Cardiac septum (tissue), 1 donor: ENCODE data around the genes NSUN3 and LNP1.

DNA sequence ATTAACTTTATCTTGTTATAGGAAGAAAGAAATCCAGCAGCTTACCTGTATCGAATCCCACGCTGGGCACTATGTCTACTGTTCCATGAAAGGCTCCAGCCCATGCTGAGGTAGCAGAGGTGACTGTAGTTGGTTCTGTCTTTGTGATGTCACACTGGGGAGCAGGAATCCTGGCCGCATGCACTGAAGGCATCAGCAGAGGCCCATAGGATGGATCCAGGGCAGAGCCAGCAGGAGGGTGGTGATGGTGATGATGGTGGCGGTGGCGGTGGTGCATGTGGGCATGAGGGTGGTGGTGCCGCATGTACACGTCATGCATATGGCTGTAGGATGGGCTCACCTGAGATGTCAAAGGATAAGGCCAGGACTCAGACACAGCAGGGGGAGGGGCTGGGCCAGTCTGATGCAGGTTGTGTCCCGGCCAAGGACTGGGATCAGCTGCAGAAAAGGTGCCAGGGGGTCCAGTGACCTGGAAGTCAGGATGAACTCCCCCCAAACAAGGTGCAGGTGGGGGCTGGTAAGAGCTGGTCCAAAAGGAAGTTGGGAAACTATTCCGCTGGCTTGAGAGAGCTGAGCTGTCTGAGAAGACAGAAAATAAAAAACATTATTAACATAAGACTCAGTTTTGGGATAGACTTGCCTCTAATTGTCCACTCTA lies 22.3 kb downstream of the VGLL3 start:
- PRO-cap: no peak

DNA sequence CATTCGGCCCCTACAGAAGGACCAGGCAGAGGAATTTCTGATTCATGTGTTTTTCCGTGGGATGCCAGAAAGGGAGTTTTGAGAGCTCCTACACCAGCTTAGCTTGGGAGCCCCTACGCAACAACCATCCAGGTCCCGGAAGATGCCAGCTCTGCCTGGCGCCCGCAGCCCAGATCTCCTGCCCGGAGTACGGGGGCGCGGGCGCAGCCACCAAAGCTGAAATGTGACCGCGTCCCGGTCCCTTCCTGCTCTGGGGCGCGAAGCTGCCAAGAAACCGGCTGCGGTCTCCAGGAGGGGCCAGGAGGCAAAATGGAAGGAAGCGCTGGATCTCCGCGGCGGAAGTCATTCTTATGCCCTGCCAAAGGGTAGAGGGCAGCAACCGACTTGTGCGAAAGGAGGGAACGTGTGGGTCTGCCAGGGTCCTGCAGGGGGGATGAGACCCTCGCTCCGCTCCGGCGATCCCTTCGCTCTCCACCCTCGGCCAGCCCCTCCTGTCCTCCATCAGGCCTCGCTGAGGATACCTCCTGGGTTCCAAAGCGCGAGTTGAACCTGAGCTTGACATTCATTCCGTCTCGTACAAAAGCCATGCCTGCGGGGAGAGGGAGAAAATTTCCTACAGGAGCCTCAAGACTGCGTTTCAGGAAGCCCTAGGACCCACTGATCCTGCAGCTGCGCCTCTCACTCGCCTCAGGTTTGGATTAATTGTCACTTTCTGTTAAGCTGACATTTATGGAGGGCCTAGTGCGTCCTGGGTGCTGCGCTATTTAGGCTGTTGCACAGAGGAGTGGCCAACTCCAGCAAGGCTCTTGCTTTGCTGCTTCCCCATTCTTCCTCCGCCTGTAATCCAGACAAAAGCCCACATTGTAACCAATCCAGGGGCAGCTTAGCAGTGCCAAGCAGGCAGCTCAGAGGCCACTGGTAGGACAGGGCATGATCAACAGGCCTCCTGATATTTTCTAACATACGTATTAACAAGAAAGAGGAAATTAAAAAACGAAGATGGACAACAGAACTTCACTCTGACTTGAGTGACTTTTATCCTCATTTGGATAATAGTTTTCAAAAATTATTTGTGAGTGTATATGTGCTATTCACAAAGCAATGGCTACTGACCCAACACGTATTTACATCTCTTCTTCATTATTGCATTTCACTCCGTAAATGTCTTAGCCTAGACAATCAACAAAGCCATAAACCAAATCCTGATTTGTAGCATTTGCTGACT lies 98.4 kb upstream of the VGLL3 start:
- PRO-cap: bidirectional peak, plus-strand start at position 870 of the sequence, minus-strand start at position 786 of the sequence

- PRO-cap: unidirectional peak, plus-strand start at chr3:88099626
Measured at GRCh38 chr3:88099326-88099872, 40.3 kb downstream of the ZNF654 start.

DNA sequence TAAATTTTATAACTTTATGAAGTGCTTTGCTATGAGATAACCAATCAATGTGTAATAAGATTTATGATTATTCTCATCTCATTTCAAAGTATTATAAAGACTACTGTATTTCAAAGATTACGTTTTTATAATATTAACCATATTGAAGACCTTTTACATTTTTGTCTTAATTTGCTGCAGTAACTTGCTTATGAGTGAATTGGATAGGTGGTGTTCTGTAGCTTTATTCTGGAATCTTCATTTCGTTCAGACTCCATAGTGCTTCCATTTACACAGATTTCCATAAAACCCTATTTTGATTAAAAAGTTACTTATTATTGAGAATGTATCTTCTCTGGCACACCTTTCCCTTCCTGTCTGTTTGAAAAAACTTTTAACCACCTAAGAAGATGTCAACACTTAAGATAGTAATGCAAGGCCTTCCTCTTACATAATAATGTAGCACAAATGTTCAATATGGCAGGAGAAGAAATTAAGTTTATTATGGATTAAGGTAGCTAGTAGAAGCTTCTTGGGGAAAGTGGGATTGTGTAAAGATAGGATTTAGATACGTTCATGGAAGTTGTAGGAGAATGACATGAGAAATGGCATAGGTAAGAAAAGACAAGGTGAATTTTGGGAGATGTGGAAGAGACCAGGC lies 28.0 kb upstream of the C3orf38 start:
- PRO-cap: no peak

DNA sequence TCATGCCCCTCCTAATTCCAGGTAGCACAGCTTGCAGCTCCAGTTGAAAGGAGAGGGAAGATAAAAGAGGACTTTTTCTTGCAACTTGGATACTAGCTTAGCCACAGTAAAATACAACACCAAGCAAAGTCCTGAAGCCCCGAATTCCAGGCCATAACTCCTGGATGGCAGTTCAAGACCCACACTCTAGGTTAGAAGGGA lies 332.7 kb upstream of the EPHA3 start:
- PRO-cap: no peak

DNA sequence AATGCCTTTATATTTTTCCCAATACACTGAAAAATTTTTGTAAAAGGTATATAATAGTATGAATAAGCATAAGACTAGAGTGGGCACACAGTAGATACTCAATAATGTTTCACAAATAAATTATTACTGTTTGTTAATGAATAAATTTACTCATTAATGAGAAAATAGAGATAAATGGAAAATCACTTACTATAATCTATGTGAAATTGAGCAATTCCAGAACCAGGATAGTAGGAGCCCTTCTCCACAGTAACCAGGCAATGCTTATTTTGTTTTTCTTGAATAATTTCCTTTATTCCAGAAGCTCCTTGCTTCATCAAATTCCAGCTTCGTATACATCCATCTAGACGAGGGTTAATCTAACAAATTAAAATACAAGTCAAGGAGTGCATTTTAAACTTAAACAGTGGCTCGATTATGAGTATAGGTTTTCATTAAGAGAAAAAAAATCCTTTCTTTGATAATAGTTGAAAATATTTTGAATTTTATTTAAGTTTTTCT lies 89.1 kb downstream of the PROS1 start:
- PRO-cap: no peak

DNA sequence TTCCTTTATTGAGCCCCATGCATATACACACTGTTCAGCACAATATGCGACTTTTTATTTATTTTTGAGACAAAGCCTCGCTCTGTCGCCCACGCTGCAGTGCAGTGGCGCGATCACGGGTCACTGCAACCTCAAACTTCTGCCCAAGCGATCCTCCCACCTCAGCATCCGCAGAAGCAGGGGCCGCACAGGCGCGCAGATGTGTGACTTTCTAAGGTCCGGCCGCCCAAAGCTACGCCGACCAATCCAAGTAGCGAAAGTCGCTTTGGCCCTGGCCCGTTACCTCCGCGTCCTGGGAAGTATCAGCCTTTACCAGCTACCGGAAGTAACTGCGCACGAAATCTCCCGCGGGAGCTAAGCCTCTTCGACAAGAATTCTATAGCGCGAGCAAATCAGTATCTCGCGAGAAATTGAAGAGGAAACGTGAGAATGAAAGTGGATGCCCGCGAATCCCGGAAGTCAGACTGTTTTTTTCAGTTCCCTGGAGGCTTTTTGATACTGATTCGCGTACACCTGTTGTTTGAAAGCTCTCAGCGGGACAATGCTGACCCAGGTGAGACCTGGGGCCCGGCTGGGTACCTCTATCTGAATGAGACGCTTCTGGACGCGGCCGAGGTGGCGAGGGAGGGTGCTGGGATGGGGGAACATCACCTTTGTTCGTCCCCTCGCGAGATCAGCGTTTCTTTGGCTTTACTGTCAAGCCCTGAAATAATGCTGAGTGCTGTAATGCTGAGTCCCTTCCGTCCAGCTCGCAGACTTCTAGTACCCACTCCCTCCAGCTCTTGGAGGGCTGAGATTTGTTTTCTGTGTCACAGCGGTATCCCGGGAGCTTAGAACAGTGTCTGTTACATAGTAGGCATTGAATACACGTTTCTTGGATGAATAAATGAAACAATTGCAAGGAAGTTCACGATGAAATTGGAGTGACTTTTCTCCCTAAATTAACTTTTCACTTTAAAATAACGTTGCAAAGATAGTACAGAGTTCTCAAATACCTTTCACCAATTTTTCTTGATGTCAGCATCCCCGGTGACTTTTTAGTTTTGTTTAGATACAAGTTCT lies at the start of gene NSUN3:
NSUN3 (plus strand) TSS at position 476 of the 1,062 bp plus-strand sequence.
- PRO-cap: bidirectional peak, plus-strand start at position 476 of the sequence, minus-strand start at position 331 of the sequence; unidirectional peak, plus-strand start at position 734 of the sequence

DNA sequence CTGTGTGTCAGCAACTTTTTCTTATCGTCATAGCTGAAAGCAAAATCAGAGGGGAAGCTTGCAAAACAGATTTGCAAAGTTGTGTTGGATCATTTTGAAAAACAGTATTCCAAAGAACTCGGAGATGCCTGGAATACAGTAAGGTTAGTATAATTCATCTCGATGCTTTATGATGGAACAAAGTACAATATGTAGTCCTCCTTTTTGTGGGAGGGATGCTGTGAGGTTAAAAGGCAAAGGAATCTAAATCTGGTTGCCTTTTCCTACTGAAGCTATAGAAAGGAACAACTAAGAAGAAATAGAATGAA lies 1.5 kb downstream of the NSUN3 start:
- PRO-cap: no peak

DNA sequence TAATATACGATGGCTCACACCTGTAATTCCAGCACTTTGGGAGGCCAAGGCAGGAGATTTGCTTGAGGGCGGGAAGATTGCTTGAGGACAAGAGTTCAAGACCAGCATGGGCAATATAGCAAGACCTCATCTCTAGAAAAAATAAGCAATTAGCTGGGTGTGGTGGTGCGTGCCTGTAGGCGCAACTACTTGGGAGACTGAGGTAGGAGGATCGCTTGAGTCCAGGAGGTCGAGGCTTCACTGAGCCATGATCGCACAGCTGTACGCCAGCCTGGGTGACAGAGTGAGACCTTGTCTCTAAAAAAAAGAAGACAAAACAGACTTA lies 7.3 kb downstream of the NSUN3 start:
- PRO-cap: no peak

GRCh38 chr3:94648707-94649175 lies 585.9 kb downstream of the NSUN3 start:
- PRO-cap: no peak

DNA sequence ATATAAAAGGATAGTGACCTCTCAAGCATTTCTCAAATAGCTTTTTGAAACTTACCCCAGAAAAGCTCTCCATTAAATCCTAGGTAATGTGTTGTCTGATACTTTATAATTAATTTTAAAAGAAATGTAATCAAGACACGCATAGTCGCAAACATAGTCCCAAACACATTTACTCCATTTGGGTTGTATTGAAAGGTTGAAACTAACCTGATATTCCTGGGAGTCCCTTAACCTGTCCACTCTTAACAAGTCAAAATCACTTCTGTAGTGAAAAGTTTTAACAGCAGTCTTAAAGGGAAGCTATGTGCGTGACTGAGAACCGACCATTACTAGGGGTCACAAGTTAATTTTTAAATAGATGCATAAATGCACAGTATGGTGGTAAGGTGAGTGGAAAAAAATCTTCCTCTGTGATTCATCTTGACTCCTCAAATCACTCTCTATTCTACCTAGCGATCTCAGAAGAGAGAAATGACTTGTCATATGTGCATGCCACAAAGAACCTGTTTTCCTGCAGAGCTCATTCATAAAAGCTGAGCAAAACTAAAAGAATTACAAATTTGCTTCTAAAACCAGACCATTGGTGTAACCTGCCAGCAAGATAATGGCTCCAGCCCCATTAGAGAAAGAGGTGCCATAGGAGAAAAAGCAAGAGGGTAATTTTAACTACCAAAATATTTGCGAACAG lies 4.7 kb downstream of the GPR15 start:
- PRO-cap: no peak

- PRO-cap: no peak
Measured at GRCh38 chr3:98612424-98613639, 19.4 kb upstream of the CPOX start.

DNA sequence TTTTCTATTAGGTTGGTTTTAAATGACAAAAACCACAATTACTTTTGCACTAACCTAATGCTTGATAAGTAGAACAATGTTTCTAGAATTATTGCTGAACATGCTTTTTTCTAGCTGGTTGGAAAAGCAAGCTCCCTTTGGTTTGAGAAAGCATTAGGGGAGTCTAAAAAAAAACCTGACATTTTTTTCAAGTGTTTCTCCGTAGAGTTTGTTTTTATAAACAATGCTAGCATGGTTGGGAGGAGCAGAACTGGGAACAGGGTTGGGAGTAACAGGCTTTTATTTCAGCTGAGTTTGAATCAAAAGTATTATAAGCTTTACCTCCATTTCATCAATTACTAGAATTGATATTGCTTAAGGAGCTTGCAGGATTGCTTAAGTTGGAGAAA lies 1.0 kb downstream of the ST3GAL6 start:
- PRO-cap: no peak

- PRO-cap: no peak
Measured at GRCh38 chr3:98770118-98770978, 7.2 kb downstream of the ST3GAL6 start.

GRCh38 chr3:98811156-98811454 lies 48.0 kb downstream of the ST3GAL6 start:
- PRO-cap: no peak

- PRO-cap: no peak
Measured at GRCh38 chr3:98872079-98872449, 29.4 kb downstream of the DCBLD2 start.

DNA sequence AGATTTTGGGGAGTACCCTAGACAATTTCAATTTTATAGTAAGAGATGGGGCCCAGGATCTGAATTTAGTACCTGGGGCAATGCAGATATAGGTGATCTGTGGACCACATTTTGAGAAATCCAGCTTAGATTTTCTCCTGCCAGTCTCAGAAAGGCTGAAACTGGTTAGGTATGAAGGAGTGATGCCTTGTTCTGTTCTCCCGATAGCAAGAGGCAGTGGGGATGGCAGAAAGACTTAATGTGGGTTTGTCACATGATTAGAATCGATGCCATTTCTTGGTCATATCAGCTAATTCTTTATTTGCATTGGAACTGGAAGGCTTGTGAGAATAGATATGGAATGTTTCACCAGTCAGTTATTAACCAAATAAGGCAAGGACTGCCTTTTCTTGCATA lies 33.9 kb downstream of the FILIP1L start:
- PRO-cap: no peak

GRCh38 chr3:100330085-100330586 lies 4.4 kb upstream of the NIT2 start:
- PRO-cap: no peak

- PRO-cap: no peak
Measured at GRCh38 chr3:100377620-100377906, 23.3 kb downstream of the TOMM70 start.

DNA sequence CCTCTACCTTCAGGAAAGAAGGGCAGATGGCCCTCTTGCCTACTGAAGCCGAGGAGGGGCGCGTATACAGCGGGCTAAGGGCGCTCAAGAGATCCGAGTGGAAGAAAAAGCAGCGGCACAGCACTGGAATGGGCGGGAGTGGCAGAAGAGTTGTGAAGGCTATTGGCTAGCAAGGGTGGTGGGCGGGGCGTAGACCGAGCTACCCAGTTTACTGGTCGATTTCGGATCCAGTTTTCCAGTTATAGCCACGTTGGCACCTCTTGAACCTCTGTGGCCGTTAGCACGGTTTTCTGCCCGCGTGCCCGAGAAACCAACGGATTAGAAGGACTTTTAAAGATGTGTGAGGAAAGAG lies at the start of gene LNP1:
LNP1 (plus strand) TSS at position 230 of the 352 bp plus-strand sequence.
- PRO-cap: bidirectional peak, plus-strand start at position 230 of the sequence, minus-strand start at position 140 of the sequence